A549 (cell line): Measurements from ENCODE around the gene ACACB.

DNA sequence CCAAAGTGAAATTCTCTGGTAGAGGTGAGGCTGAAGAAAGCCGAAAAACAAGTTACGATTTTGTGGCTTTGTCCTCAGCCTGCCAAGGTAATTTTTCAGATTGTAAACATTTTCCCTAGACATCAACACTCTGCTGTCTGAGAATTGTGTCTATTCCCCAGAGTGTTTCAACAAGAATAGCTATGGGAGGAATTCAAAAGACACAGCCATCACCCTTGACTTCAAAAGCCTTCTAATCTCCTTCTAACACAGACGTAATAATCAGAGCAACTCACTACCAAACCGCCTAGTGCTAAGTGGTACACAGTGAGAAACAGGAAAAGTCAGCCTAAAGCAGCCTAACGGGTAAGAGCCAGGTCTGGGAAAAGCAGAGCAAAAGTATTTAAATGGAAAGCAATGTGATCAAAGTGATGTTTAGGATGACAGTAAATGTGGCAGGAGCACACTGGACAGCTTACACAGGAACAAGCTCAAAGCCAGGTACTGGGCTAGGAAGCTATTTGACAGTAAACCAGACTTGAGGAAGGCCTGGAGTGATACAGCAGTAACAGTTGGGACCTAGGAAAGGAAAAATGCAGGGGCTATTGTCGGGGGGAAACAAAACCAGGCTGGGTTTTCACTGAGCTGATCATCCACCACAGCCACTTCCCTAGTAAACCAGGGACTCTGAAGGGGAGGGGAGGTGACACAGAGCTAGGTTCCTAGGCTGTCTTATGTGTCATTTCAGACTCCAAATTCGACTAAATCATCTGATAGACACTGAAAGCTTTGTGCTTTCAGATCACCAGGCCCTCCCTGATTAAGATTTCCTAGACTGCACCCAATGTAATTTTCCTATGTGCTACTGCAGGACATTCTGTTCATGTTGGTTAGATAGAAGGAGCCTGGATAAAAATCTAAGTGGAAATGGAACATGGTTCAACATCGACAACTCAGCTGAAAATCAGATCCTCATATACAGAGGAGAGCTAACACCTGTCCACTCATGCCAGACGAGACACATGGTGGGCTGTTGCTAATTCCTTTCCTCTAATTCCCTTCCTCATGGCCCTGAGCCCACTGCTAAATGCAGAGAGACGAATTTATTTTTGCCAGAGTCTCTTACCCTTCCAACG is 29.3 kb downstream of the CORO1C start:
- PRO-cap, result no peak
CAGE:
- cytosol, long polyA plus RNA, result no peak
- long polyA plus RNA, result no peak
- nucleus, long polyA plus RNA, result no peak

DNA sequence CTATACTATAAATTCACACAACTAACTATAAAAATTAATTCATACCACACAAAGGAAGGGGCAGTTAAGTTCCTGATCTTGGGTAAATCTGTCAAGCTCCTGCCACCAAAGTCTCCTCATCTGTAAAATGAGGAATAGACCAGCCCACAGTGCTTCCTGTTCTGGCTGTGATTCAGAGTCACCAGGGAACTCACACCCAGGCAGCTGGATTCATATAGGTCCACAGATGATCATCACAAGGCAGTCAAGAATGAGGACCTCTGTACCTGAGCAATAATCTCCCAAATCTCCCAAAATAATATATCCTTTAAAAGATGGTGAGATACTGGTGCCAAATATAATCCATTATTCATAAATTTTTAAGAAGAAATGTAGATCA is 7.0 kb downstream of the CORO1C start:
- PRO-cap, result no peak
CAGE:
- cytosol, long polyA plus RNA, result no peak
- long polyA plus RNA, result no peak
- nucleus, long polyA plus RNA, result no peak

DNA sequence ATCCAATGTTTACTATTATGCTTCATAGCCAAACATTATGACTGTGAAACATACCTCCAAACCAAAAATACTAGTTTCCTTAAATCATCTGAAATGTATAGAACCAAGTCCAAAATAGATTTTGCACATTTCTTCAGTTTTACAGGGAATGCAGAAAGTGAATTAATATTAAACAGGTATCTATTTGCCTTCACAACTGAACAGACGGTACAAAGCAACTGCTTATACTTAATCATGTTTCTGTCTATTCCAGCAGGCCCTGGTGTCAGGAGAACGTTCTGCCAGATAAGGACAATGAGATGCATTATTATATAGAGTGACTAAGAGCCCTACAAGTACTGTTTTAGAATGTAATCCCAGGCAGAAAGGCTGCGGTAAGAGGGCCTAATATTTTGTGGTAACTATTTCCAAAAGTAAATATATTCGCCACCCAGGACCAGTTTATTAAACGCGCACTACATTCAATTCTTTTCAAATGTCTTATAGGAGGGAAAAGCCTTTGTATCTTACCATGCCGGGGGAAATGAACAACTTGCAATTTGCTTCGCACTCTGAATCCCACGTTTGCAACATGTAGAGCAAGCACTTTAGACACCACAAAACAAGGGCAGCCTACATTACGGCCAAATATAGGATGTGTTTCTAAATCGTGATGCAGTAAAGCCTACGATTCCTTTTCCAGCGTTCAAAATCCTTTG is 1.5 kb downstream of the CORO1C start:
- PRO-cap, result no peak
CAGE:
- cytosol, long polyA plus RNA, result no peak
- long polyA plus RNA, result no peak
- nucleus, long polyA plus RNA, result no peak

- PRO-cap, result no peak
CAGE:
- cytosol, long polyA plus RNA, result no peak
- long polyA plus RNA, result no peak
- nucleus, long polyA plus RNA, result no peak
These were observed 51.9 kb upstream of the CORO1C start for GRCh38 chr12:108783094-108783748.

DNA sequence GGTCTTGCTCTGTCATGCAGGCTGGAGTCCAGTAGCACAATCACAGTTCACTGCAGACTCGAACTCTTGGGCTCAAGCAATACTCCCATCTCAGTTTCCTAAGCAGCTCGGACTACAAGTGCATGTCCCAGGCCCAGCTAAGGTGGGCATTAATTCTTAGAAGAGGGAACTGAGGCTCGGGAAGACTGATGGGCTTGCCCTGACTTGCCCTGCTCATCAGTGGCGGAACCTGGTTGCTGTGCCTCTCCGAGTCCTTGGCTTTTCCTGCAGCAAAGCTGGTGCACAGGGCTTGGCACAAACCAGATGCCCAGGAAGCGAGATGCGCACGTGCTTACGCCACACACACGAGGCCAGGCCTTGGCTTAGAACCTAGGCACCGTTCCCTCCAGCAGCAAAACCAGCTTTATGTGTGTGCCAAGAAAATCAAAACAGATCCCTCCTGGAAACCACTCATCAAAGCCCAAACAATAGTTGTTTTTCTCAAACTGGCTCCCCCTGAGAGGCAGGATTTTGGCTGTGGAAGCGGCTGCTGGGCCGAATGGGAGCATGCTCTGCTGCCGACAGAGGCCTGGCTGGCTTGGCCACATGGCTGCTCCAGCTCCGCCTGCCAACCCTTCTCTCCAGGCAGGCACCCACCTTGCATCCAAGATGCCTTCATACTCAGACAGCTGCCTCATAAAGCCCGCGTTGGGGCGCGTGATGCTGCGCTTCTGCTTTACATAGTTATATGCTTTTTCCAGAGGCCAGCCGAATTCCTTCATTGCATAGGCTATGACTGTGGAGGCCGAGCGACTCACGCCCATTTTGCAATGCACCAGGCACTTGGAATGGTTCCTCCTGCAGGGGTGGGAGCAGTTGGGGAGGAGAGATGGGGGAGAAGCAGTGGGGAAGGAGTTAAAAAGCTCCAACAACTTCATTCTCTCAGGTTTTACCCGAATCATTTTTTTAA is 58.7 kb downstream of the SSH1 start:
- PRO-cap, result no peak
CAGE:
- cytosol, long polyA plus RNA, result no peak
- long polyA plus RNA, result no peak
- nucleus, long polyA plus RNA, result no peak

GRCh38 chr12:108825390-108825984 is 31.9 kb downstream of the SSH1 start:
- PRO-cap, result no peak
CAGE:
- cytosol, long polyA plus RNA, result no peak
- long polyA plus RNA, result no peak
- nucleus, long polyA plus RNA, result no peak

DNA sequence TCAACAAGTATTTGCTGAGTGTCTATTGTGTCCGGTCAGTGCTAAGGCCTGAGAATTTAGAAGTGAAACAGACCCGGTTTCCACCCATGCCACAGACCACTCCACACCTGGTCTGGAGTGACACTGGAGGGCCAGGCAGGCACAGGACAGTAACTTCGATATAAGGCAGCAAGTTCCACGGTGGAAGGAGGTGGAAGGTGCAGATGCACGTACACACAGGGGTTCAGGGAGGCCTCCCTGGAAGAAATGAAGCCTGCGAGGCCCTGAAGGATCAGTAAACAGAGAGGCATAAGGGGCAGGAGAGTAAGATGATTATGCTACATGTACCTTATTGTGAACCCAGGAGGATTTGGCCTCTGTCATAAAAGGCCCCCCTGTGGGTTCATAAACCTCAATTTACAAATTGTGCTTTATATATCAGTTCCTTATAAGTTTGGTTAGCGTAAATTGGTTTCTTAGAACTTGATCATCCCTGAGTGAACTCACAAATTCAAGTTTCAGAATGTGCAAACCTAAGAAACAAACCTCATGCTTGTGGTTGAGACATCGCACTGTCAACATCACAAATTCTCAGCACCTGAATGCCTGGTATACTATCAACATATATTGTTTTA is 25.9 kb downstream of the SSH1 start:
- PRO-cap, result no peak
CAGE:
- cytosol, long polyA plus RNA, result no peak
- long polyA plus RNA, result no peak
- nucleus, long polyA plus RNA, result no peak

GRCh38 chr12:108853234-108853745 is 4.1 kb downstream of the SSH1 start:
- PRO-cap, result no peak
CAGE:
- cytosol, long polyA plus RNA, result no peak
- long polyA plus RNA, result no peak
- nucleus, long polyA plus RNA, result no peak

GRCh38 chr12:109113054-109113728 is 3.2 kb upstream of the ACACB start:
- PRO-cap, result no peak
CAGE:
- cytosol, long polyA plus RNA, result no peak
- long polyA plus RNA, result no peak
- nucleus, long polyA plus RNA, result no peak

DNA sequence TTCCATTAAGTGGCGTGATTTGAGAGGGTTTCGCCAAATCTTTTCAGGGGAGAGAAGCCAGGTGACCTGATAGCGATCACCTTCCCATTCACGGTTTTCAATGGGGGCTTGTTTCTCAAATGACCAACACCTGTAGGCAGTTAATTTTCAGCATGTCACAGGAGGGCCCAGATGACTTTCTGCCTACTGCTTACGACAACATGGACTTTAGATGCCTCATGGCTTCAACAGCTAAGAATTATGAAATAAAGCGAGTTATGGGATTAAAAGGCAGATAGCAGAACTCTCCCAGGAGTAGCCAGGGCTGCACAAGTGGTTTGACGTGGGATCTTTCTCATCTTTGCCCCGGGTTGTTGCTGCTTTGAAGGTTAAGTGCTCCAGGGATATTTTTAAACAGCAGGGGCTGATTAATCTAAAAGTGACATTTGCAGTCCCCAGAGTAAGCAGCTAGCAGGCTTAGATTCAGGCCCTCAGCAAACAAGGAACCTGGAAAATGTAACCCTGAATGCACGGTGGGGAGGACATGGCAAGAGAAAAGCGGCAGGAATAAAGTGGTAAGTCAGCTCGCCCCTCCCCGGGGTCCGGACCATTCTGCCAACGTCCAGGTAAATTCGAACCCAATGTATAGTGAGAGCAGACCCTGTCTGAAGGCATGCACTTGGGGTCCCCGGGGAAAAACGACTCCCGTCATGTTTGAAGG is at the start of gene ACACB:
TSS of gene ACACB (plus strand) at position 437 of the 700 bp plus-strand sequence.
- PRO-cap, result no peak
CAGE:
- cytosol, long polyA plus RNA, result no peak
- long polyA plus RNA, result no peak
- nucleus, long polyA plus RNA, result no peak

GRCh38 chr12:109139201-109140321 is 23.2 kb downstream of the ACACB start:
- PRO-cap, result no peak
CAGE:
- cytosol, long polyA plus RNA, result no peak
- long polyA plus RNA, result no peak
- nucleus, long polyA plus RNA, result no peak

DNA sequence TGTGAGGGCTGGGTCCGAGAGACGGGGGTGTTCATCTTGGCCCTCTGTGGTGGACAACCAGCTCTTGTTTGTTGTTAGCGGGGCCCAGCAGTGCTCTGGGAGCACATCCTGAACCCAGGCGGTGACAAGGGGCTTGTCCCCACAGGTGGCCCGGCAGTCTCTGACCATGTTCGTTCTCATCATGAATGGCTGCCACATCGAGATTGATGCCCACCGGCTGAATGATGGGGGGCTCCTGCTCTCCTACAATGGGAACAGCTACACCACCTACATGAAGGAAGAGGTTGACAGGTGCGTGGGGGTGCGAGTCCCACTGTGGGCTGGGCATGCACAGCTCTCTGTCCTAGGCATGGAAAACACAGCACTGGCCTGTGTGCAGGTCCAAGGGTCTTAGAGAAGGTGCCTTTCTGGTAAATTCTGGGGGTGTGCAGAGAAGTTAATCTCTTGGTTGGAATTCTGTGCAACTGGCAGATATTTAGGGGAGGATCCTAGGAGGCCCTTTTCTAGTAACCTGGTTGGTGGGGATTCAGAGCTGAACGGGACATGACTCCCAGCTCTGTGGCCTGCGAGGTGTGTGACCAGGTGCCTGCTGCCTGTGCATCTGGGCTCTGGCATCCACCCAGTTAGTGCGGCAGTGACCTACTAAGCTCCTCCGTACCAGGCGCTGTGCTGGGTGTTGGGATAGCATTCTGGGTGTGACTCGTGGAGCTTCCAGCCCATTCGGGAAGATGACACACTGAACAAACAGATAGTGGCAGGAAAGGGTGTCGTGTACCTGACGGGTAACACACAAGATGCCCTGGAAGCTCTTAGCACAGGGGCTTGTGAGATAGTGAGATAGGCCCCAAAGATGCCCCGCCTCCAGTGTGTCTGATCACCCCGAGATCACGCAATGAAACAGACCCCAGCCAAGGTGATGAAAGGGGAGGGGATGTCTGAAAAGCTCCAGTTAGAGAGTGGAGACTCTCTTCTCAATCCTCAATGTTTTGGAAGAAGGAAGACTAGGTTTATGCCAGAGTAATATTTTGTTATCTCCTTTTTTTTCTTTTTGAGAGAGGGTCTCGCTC is 80.8 kb downstream of the ACACB start:
- PRO-cap, result no peak
CAGE:
- cytosol, long polyA plus RNA, result no peak
- long polyA plus RNA, result no peak
- nucleus, long polyA plus RNA, result no peak

- PRO-cap, result no peak
CAGE:
- cytosol, long polyA plus RNA, result no peak
- long polyA plus RNA, result no peak
- nucleus, long polyA plus RNA, result no peak
These were observed 85.0 kb downstream of the ACACB start for GRCh38 chr12:109201167-109201975.

- PRO-cap, result no peak
CAGE:
- cytosol, long polyA plus RNA, result no peak
- long polyA plus RNA, result no peak
- nucleus, long polyA plus RNA, result no peak
These were observed 1.3 kb upstream of the FOXN4 start for GRCh38 chr12:109310335-109310838.

DNA sequence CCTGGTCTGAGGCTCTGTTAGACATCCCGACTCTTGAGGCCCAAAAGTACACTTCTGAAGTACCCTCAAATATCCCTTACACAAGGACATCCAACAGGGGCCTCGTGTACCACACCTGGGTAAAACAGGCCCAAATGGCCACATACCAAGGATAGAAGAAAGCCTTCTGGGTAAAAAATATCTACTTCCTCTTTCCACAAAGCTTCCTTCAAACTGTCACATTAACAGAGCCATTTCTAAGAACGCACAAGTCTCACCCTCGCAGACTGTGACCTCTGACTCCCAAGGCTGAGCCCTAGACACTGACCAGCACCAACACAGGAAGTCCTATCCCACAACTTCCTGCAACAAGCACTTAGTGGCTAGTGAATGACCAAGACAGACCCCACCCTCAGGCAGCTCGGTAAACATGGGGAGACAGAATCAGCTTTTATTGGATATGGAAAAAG is 16.1 kb downstream of the KCTD10 start:
- PRO-cap, result no peak
CAGE:
- cytosol, long polyA plus RNA, result no peak
- long polyA plus RNA, result no peak
- nucleus, long polyA plus RNA, result no peak

DNA sequence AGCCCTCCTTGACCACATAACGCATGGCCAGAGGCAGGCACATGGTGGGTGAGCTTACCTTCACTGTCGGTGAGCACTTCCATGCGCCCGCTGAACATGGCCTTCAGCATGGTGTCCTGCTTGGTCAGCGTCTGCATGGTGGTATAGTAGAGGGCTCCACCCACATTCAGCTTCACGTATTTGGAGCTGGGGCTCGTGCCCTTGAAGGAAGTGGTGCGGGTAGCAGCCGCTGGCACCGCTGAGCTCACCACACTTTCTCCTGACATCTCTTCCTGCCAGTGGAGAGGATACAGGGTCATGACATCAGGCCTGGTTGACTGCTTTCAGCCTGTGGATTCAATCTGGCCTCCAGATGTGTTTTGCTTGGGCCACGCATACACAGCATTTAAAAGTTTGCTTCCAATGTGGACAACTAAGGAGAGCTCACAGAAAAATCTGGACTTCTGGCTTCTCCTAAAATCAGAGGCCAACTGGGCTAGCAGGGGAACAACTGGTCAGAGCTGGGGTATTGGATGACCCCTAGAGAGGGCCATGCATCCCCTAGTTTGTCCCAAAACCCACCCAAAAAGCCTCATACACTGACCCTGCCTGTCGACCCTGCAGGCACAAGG is 7.5 kb downstream of the KCTD10 start:
- PRO-cap, result no peak
CAGE:
- cytosol, long polyA plus RNA, result no peak
- long polyA plus RNA, result no peak
- nucleus, long polyA plus RNA, result no peak

GRCh38 chr12:109529772-109530341 is 43.4 kb downstream of the MMAB start:
- PRO-cap, result no peak
CAGE:
- cytosol, long polyA plus RNA, result no peak
- long polyA plus RNA, result no peak
- nucleus, long polyA plus RNA, result no peak

- PRO-cap, result no peak
CAGE:
- cytosol, long polyA plus RNA, result no peak
- long polyA plus RNA, result no peak
- nucleus, long polyA plus RNA, result no peak
These were observed 22.1 kb downstream of the FAM222A start for GRCh38 chr12:109735578-109736330.

DNA sequence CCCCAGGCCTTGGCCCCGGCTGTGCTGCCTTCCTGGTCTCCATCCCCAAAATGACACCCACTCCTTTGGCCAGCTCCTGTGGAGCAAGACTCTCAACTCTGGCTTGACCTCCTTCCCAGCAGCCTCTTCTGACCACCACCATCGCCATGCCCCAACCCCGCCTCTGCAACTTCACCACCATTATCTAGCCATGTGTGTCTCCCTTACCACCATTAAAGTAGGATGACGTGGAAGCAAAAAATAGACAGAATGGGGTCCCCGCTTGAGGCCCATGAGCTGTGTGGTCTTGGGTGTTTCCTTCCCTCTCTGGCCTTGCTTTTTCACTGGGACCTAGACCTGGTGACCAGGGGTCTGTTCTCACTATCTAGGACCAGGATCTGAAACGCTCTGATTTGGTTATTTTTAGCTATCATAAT is 30.7 kb downstream of the FAM222A start:
- PRO-cap, result no peak
CAGE:
- cytosol, long polyA plus RNA, result no peak
- long polyA plus RNA, result no peak
- nucleus, long polyA plus RNA, result no peak

GRCh38 chr12:109879120-109879786 is 1.1 kb downstream of the GLTP start:
- PRO-cap, result no peak
CAGE:
- cytosol, long polyA plus RNA, result no peak
- long polyA plus RNA, result no peak
- nucleus, long polyA plus RNA, result no peak